ENCODE measurements around the gene THAP4.

GRCh38 chr2:241239012-241239481 is 50.6 kb downstream of the ANO7 start:
- RAMPAGE, long total RNA: no peak
- RRBS: no CpG with 5 or more reads among the region's 5 CpGs

- RAMPAGE, long total RNA: no peak
- RRBS: no CpG with 5 or more reads among the region's 6 CpGs
These were observed 16.6 kb downstream of the SEPTIN2 start for GRCh38 chr2:241332064-241333028.

DNA sequence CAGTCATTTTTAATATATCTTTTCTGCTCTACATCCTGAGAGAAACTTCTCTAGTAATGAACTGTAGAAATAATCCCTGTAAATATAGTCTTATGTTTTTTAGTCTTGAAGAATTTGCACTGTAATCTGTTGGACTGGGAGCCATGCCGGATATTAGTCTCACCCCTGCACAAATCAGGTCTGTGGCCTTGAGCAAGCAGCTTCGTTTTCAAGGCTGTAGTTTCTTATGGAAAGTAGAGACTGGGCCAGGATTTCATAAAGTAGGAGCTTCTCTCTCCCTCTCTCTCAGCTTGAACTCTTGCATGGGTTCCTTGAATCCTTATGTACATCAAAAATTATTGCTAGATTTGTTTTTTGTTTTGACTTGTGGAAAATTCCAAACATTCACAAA is 8.7 kb downstream of the FARP2 start:
- RAMPAGE, long total RNA: no peak
- RRBS: no CpG with 5 or more reads among the region's 2 CpGs

- RAMPAGE, long total RNA: no peak
- RRBS: no CpG with 5 or more reads among the region's 8 CpGs
These were observed 56.0 kb downstream of the FARP2 start for GRCh38 chr2:241411939-241412580.

DNA sequence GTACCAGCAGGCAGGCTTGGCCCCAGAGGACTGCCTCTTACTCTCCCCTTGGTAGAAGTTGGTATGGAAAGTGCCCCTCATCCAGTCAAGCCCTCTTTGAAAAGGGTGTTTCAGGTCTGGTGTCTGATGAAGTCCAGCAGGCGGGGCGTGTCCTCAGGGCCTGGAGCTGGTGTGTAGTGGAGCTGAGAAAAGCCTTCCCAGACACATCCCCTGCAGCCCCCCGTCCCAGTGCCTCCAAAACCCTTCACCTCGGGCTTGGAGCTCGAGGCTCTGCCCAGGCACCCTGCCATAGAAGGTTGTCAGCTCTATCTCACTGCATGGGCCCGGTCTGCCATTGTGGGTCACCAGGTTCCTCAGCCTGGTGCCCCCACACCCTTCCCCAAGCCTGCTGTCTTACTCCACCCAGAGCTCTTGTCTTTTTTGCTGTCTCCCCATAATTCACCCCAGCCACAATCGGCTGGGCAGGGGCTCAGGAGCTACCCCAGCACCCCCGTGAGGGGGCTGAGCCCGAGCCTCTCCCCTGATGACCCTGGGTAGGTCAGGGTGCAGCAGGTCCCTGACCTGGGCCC is 16.5 kb downstream of the STK25 start:
- RAMPAGE, long total RNA: no peak
- RRBS: no CpG with 5 or more reads among the region's 9 CpGs

DNA sequence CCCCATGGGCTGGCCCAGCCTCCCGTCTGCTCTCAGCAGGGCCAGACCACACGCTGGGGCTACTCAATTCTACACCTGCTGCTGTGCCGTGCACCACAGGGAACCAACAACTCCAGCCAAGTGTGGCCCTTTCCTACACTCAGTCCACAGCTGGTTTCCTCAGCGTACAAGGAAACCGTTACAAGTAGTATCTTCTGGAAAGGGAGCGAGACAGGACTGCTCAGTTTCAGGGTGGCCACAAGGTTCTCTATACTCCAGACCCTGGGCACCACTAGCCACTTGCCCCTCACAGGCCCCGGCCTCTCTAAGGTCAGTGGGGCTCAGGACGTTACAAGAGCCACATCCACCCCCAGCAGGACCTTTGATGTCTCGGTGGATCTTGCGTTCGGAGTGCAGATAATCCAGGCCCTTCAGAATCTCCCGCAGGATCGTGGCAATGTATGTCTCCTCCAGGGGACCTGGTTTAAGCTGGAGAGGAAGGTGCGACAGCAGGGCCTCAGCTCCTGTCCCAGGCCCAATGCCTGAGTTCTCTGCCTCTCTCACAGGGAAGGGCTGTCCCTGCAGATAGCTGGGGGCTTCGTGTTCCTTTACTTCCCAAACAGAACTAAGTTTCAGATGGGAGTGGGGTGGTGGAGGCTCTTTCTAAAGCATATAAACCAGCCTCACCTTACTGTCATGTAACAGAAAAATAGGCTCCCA is 8.4 kb downstream of the STK25 start:
- RAMPAGE, long total RNA: no peak
- RRBS: no CpG with 5 or more reads among the region's 15 CpGs

DNA sequence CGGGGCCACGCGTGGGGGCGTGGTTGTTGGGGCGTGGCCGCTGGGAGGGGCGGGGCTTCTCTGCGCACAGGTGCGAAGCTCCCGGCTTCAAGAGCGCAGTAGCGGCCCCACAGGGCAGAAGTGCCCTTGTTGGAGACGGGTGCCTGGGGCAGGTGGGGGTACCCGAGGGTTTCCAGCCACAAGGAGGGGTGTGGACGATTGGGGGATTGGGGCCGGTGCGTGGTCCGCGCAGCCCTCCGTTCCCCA is 17.3 kb upstream of the BOK start:
- RAMPAGE, long total RNA: no peak
- RRBS: no CpG with 5 or more reads among the region's 20 CpGs

- RAMPAGE, long total RNA: no peak
- RRBS: no CpG with 5 or more reads among the region's 9 CpGs
These were observed 13.4 kb upstream of the BOK start for GRCh38 chr2:241545250-241545449.

- RAMPAGE, long total RNA: no peak
- RRBS: no CpG with 5 or more reads among the region's 17 CpGs
These were observed 19.3 kb downstream of the THAP4 start for GRCh38 chr2:241617261-241618383.

DNA sequence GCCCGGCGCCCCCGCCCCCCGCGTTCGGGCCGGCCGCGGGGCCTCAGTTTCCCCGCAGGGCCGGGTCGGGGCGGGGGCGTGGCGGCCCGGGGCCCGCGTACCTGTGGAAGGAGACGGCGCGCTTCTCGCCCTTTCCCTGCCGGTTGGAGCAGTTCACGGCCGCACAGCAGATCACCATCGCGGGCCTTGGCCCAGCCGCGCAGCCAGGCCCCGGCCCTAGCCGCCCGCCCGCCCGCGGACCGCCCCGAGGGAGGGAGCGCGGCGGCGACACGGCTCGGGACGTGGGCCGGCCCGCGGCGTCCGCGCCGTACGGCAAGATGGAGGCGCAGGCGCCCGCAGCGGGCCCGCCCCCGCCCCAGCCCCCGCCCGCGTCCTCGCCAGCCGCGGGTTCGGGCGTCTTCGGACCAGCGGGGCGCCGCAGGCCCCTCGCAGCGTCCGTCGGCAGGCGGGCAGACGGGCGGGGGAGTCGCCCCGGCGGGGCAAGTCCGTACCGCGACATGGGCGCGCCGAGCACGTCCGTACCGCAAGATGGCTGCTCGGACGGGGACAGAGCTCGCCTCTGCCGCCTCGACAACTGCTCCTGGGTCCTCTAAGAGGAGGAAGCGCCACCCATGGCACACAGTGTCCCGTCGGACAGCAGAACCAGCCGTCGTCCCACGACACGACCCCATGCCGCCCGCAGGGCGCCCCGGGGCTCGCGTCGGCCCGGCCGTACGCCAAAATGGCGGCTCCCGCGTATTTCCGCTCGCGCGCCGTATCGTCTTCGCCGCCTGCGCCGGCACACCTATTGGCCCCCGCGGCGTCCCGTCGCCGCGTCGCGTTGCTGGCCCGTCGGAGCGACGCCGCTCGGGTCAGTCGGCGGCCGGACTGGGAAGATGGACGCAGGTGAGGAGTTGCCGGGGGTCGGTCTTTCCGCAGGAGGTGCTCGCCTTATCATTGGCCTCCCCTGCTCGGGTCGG is at the start of gene THAP4:
Gene THAP4 (minus strand): TSS at position 319 of the 959 bp plus-strand sequence.
- RAMPAGE, long total RNA: start-site peak on the plus strand centred at position 854 of the sequence, 15 bp wide, 264 and 230 reads in 2 replicates
- RRBS: 1% methylated on average over 65 of the region's 149 CpGs

- RAMPAGE, long total RNA: no peak
- RRBS: no CpG with 5 or more reads among the region's 5 CpGs
These were observed 16.2 kb downstream of the DTYMK start for GRCh38 chr2:241670576-241670738.

DNA sequence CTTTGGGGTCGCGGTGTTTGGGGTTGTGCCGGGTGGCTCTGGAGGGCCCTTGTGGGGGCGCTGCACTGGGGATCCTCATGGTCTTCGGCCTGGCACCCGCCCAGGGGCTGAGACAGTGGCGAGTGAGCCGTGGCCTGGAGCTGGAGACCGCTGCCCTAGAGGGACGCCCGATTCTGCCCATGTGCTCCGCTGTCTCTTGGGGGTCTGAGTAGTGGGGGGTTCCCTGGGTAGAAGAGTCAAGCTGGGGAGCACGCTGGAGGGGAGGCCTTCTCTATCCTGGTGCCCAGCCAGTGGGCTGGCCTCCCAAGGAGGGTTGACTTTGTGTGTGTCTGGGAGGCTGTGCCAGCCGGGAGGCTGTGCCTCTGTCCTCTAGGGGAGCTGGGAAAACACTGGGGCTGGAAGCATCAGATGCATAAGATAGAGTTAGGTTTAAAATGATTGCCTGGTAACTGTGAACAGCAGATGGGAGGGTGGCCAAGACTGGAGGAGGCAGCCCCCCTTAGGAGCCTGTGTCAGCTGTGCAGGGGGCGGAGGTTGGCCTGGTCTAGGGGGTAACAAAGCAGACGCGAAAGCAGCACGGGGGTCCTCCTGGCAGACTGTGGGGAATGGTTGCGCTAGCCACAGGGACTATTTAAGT is 1.2 kb downstream of the ING5 start:
- RAMPAGE, long total RNA: no peak
- RRBS: 0% methylated on average over 2 of the region's 19 CpGs

GRCh38 chr2:241771163-241772112 is 5.2 kb upstream of the GAL3ST2 start:
- RAMPAGE, long total RNA: no peak
- RRBS: 50% methylated on average over 16 of the region's 48 CpGs

GRCh38 chr2:241774601-241775940 is 1.6 kb upstream of the GAL3ST2 start:
- RAMPAGE, long total RNA: no peak
- RRBS: 18% methylated on average over 5 of the region's 54 CpGs

GRCh38 chr2:241810787-241811105 is 1.8 kb downstream of the NEU4 start:
- RAMPAGE, long total RNA: no peak
- RRBS: no CpG with 5 or more reads among the region's 10 CpGs

- RAMPAGE, long total RNA: no peak
- RRBS: no CpG with 5 or more reads among the region's 13 CpGs
These were observed 3.9 kb downstream of the PDCD1 start for GRCh38 chr2:241854697-241855282.

- RAMPAGE, long total RNA: no peak
- RRBS: no CpG with 5 or more reads among the region's 15 CpGs
These were observed 2.2 kb upstream of the RTP5 start for GRCh38 chr2:241867255-241867773.

- RAMPAGE, long total RNA: no peak
- RRBS: 83% methylated on average over 13 of the region's 29 CpGs
These were observed 9.5 kb downstream of the FAM240C start for GRCh38 chr2:241890604-241891287.

DNA sequence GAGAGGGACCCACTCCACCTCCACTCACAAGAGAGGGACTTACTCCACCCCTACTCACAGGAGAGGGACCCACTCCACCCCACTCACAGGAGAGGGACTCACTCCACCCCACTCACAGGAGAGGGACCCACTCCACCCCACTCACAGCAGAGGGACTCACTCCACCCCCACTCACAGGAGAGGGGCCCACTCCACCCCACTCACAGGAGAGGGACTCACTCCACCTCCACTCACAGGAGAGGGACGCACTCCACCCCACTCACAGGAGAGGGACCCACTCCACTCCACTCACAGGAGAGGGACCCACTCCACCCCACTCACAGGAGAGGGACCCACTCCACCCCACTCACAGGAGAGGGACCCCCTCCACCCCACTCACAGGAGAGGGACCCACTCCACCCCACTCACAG is 28.3 kb upstream of the FAM240C start:
- RAMPAGE, long total RNA: no peak
- RRBS: no CpG with 5 or more reads among the region's 1 CpG

- RAMPAGE, long total RNA: no peak
These were observed 89.8 kb upstream of the FAM240C start for GRCh38 chr2:241989900-241990555.

Measured in cardiac muscle cell (in vitro differentiated cells and primary cell).